Melanocyte of skin (primary cell): ENCODE results near the genes IFRD2, TUSC2 and C3orf18.

DNA sequence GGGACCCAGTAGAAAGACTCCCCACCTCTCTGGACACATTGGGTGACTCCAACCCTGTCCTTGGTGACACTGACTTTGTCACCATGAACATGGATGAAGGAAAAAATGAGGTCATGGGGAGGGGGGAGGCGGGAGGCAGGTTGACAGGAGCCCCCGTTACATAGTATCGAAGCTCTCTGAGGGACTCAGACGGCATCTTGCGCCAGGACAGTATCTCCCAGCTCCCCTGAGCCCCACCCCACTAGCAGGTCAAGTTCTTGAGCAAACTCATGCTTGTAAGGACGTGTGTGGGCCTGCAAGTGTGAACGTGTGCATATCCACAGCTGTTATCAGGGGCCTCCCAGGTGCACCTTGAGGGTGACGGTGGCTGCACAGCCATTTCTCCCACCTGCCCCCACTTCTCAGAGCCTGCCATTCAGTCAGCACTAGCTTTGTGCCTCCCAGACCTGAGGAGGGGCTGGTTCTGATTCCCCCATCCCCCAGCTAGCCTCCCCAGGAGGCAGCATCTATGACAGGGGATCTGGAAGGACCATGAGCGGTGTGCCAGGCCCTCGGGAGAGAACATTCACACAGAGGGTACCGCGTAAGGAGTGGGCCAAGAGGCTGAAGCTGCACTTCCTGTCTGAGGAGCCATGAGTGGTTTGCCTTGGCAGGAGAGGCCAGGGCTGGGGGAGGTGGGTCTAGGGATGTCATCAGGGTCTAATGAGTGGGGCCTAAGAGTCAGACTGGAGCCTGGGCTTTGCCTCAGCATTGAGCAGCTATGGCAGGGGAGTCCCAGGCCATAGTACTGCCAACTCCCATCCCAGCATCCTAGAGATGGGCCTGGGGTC, 2.8 kb downstream of the SEMA3F start:
- CAGE, long polyA plus RNA, 2 experiments, result no peak in any of the 2 experiments

DNA sequence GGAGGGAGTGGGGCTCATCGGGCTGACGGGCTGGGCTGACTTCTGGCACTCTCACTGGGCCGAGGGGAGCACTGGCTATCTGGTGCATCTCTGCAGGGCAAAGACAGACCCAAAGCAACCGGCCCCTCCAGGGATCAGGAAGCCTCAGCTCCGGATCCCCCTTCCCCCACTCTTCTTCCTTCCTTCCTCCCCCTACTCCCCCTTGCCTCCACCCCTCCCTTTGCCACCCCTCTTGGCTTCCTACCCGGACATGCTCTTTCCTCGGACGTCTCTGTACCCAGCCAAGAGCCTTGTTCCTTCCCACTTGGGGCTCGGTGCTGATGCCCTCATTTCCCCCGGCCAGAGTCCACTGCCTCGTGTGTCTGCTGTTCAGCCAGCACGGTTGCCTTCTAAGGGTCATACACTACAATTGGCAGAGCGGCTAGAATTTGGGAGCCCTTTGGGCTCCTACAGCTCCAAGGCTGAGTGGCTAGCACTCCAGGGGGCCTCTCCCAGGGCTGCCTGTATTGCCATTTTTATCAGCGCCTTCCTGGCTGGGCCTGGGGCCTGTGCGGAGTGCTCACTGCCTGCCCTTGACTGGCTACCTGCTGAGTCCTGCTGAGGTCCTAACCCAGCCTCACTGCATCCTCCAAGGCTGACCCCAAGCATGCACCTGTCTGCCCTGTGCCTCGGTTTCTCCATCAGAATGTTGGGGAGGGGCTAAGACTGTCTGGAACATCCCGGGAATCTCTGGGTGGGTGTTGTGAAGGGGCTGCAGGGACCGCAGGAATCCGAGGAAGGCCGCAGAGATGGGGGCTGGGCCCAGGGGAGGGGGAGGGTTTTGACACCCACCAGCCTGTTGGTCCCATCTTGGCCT, 11.0 kb downstream of the SEMA3F start:
- CAGE, long polyA plus RNA, 2 experiments, result no peak in any of the 2 experiments

- CAGE, long polyA plus RNA, 2 experiments, result no peak in any of the 2 experiments
Measured at GRCh38 chr3:50170549-50171243, 15.6 kb downstream of the SEMA3F start.

- CAGE, long polyA plus RNA, 2 experiments, result no peak in any of the 2 experiments
Measured at GRCh38 chr3:50238614-50239121, 2.7 kb downstream of the GNAI2 start.

GRCh38 chr3:50252814-50253435, 16.0 kb upstream of the SEMA3B start:
- CAGE, long polyA plus RNA, 2 experiments, result no peak in any of the 2 experiments

DNA sequence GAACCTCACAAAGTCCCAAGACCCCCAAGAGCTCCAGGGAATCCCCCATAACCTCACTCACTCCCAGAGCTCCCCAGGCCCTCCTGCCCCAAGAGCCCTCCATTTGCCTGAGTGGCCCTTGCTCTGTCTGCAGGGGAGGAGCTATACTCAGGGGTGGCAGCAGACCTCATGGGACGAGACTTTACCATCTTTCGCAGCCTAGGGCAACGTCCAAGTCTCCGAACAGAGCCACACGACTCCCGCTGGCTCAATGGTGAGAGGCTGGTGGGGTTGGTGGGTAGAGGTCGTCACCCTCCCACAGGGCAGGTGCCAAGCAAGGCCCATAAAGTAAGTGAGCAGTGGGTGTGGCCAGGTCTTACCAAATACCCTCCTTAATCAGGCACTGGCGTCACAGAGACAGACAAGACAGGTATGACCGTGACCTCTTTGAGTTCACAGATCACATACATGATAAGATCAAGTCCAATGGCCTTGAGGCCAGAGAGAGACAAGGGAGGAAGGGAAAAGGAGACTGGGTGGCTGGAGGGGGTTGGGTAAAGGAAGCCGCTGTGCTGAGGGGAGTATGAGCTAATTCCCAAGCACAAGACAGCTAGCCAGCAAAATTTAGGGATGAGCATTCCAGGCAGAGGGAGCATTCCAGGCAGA, 2.4 kb downstream of the SEMA3B start:
- CAGE, long polyA plus RNA, 2 experiments, result no peak in any of the 2 experiments

GRCh38 chr3:50272707-50273964, 4.2 kb downstream of the SEMA3B start:
- CAGE, long polyA plus RNA, 2 experiments, result no peak in any of the 2 experiments

DNA sequence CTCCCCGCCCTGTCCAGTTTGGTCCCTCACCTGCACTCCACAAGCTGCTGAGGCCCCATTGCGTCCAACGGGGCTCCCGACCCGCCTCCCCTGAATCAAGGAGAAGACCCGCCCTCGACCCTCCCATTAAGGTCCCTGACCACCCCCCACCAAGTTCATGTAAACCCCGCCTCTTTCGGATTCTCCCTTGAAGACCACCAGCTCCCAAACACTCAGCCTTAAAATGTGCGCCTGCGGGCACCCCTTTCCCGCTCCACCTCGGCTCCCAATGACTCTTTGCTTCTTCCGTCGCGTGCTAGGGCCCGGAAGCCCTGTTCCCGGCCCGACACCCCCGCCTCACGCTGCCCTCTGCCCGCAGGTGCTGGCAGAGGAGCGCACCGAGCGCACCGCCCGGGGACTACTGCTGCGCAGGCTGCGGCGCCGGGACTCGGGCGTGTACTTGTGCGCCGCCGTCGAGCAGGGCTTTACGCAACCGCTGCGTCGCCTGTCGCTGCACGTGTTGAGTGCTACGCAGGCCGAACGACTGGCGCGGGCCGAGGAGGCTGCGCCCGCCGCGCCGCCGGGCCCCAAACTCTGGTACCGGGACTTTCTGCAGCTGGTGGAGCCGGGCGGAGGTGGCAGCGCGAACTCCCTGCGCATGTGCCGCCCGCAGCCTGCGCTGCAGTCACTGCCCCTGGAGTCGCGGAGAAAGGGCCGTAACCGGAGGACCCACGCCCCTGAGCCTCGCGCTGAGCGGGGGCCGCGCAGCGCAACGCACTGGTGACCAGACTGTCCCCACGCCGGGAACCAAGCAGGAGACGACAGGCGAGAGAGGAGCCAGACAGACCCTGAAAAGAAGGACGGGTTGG, 2.7 kb upstream of the LSMEM2 start:
- CAGE, long polyA plus RNA, 2 experiments, result no peak in any of the 2 experiments

DNA sequence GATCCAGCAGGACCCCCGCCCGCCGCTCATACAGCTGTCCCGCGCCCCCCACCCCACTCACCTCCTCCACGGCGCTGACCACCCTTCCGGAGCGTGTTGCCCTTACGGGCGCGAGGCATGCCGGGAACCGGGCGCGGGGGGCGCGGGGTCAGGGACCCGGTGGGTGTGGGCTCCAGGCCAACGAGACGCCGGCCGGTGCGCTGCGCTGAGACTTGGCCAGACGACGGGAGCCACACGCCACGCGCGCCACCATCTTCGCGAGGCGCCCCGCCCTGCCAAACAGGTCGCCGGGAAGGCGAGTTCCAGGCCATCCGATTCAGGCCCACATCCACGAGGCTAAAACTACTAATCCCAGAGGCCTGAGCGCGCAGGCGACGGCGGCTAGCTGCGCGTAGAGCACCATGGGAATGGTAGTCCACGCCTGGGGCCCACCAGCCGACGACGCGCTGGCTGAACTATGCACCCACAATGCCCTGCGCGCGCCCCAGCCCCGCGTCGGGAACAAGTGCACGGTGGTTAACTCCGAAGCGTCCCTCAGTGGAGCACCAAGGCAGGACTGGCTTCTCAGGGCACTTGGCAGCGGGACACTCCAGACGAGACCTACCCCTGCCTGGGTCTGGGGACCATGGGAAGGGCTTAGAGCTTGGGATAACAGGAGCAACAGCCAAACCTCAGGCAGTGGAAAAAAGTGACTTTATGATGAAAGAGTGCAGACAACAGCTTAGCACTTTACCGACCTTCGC, at the start of gene IFRD2:
Gene IFRD2, minus strand, starts transcription at position 274 of the 743 bp plus-strand sequence.
- CAGE, long polyA plus RNA, 2 experiments, result start-site peak on the minus strand in 1 of 2 experiments, centred at position 237 of the sequence, 37 to 1,082 reads per replicate

DNA sequence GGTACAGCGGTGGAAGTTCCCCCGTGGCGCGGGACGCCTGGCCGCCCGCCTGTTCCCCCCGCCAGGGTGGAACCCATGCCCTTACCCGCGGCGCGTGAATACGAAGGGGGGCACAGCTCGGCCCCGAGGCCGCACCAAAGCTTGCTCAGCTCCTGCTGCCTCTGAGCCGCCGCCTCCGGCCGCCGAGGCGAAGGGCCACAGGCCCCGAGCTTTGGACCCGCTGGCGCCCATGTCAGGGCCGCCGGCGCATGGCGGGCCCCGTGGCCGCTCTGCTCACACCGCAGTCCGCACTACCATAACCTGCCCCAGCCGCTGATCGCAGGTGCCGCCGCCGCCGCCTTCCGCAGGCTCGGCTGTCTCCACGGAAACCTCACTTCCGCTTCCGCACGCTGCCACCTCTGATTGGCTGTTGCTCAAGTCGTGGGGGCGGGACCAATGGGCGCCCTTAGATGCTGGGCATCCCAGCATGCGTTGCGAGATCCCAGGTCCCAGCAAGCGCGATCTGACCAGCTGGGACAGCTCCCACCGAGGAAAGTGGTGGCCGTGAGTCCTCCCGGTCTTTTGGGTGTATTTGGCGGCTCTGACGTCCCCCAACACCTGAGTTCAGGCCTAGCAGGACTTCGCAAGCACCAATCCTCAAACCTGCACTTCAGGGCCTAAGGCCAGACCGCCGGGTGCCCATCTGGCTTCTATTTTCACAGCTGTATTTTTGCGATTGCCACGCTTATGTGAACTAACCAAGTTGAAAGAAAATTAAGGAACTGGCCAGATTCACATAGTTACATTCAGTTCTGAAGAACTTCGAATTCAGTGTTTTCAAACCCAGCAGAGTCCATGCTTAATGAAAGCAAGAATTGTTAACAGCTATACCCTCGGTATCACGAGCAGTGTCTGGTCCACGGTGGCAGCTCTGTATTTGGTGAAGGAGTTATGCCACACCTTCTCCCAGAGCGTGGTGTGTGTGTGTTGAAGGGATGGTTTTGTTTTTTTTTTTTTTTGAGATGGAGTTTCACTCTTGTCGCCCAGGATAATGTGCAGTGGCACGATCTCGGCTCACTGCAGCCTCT, at the start of gene TUSC2:
Gene TUSC2, minus strand, starts transcription at position 355 of the 1,067 bp plus-strand sequence.
- CAGE, long polyA plus RNA, 2 experiments, result start-site peak on the minus strand in 2 of 2 experiments, centred at positions 328 to 335 of the sequence, 27 to 40 reads per replicate

GRCh38 chr3:50356409-50357115, 2.8 kb downstream of the TMEM115 start:
- CAGE, long polyA plus RNA, 2 experiments, result no peak in any of the 2 experiments

DNA sequence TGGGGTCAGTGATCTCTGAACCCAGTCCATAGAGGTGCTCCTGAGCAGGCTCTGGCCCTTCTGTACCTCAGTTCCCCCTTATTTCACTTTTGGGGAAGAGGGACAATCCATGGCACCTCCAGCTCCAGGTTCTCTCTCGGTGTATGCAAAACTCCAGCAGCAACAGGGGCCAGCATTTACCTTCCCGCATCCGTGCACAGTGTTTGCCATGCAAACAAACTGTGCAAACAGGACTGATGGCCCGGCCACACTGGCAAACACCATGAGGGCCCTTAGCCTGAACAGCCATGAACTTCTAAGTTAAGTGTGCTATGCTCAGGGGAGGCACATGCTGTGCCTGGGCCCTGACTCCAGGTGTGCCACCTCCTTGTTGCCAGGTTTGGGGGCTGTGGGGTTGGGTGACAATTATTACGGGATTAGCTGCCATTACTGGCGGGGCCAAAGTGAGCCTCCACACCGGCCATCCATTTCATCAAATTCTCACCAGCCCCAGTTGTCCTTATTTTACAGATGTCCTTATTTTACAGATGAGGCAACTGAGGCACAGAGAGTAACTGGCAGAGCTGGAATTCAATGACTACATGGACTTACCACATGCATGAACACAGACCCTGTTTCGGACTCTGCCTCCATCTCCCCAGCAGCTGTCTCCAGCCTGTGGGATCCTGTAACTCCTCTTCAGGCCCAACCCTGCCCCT, 57.5 kb downstream of the CACNA2D2 start:
- CAGE, long polyA plus RNA, 2 experiments, result no peak in any of the 2 experiments

GRCh38 chr3:50567026-50568141, at the start of gene C3orf18:
C3orf18 (minus strand) TSS chr3:50567747.
- CAGE, long polyA plus RNA, 2 experiments, result no peak in any of the 2 experiments

- CAGE, long polyA plus RNA, 2 experiments, result no peak in any of the 2 experiments
Measured at GRCh38 chr3:50570743-50571267, 1.5 kb downstream of the HEMK1 start.

- CAGE, long polyA plus RNA, 2 experiments, result no peak in any of the 2 experiments
Measured at GRCh38 chr3:50649231-50649952, 25.3 kb upstream of the DOCK3 start.

GRCh38 chr3:50651247-50651446, 23.6 kb upstream of the DOCK3 start:
- CAGE, long polyA plus RNA, 2 experiments, result no peak in any of the 2 experiments

- CAGE, long polyA plus RNA, 2 experiments, result no peak in any of the 2 experiments
Measured at GRCh38 chr3:50657808-50658478, 16.8 kb upstream of the DOCK3 start.

DNA sequence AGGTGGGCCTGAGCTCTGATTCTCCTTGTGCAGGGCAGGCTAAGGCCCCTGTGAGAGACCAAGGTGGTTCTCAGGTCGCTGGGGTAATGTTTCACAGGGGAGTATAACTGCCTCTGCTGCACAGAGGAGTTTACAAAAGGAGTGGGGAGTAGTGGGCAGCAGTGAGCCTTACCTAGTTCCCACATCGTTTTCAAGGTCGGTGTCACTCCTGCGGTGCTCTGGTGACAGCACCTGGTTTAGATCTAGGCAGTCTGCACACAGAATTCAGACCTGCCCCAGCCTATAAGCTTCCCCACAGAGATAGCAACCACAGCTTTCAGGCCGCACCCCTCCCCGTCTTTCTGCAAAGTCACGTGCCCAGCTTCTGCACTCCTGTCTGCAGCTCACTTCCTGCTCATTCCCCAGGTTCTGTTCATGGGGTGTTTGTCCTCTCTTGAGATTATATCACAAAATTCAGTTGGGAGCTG, 350.5 kb downstream of the DOCK3 start:
- CAGE, long polyA plus RNA, 2 experiments, result no peak in any of the 2 experiments

DNA sequence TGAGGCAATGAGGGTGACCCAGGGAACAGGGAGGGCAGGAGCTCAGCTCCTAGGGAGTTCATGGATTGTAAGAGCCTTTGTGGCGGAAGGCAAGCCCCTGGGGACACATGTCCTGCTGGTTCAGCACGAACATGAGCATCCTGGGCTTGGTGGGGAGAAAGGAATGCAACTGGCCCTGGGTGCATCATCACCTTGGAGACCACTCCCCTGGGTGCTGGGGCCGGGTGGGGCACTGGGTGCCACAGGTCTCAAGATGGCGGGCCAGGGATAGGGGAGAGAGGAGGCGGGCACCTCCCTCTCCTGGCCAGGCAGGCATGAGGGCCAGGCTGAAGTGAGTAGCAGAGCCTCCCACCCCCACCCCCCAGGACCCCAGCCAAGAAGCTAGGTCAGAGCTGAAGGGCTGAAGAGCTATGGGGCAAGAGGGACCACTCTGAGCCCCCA, 782 bp downstream of the PCBP4 start:
- CAGE, long polyA plus RNA, 2 experiments, result no peak in any of the 2 experiments

- CAGE, long polyA plus RNA, 2 experiments, result no peak in any of the 2 experiments
Measured at GRCh38 chr3:51967713-51968455, 630 bp upstream of the PCBP4 start.